ENCODE results near the gene ELK4.

GRCh38 chr1:205542330-205542907 lies 26.4 kb upstream of the MFSD4A start:
- RAMPAGE, long total RNA = no peak
- RRBS = no CpG with 5 or more reads among the region's 12 CpGs

GRCh38 chr1:205613029-205613780 lies 18.6 kb downstream of the ELK4 start:
- RAMPAGE, long total RNA = no peak
- RRBS = no CpG with 5 or more reads among the region's 7 CpGs

GRCh38 chr1:205631943-205632128 lies at the start of gene ELK4:
ELK4 (minus strand) TSS chr1:205632011.
- RAMPAGE, long total RNA = no peak
- RRBS = under 1% methylated on average over 9 of the region's 18 CpGs

GRCh38 chr1:205676418-205676961 lies 3.8 kb downstream of the SLC45A3 start:
- RAMPAGE, long total RNA = no peak
- RRBS = no CpG with 5 or more reads among the region's 5 CpGs

- RAMPAGE, long total RNA = no peak
- RRBS = 63% methylated on average over 2 of the region's 17 CpGs
Observed at GRCh38 chr1:205678128-205679271, 1.8 kb downstream of the SLC45A3 start.

GRCh38 chr1:205748061-205748391 lies 2.0 kb downstream of the NUCKS1 start:
- RAMPAGE, long total RNA = no peak
- RRBS = no CpG with 5 or more reads among the region's 1 CpG

- RAMPAGE, long total RNA = no peak
- RRBS = no CpG with 5 or more reads among the region's 9 CpGs
Observed at GRCh38 chr1:205961997-205962586, 18.8 kb upstream of the SLC26A9 start.

DNA sequence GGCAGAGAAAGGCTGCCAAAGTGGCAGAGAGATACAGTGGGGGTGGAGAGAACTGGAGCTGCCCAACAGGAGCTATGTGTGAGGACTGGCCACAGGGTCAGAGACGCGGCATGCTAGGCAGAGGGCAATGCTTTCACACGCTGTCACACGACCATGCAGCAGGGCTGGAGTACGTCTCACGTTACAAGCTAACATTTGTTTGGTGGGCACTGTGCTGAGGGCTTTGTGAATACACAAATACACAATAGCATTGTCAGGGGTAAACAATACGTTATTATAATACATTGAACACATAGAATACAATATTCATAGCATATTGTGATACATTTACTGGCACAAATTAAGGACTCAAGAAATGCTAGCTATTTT lies 4.7 kb downstream of the RAB7B start:
- RAMPAGE, long total RNA = no peak
- RRBS = no CpG with 5 or more reads among the region's 7 CpGs

GRCh38 chr1:206444967-206445605 lies 25.2 kb upstream of the IKBKE start:
- RAMPAGE, long total RNA = no peak
- RRBS = no CpG with 5 or more reads among the region's 6 CpGs

DNA sequence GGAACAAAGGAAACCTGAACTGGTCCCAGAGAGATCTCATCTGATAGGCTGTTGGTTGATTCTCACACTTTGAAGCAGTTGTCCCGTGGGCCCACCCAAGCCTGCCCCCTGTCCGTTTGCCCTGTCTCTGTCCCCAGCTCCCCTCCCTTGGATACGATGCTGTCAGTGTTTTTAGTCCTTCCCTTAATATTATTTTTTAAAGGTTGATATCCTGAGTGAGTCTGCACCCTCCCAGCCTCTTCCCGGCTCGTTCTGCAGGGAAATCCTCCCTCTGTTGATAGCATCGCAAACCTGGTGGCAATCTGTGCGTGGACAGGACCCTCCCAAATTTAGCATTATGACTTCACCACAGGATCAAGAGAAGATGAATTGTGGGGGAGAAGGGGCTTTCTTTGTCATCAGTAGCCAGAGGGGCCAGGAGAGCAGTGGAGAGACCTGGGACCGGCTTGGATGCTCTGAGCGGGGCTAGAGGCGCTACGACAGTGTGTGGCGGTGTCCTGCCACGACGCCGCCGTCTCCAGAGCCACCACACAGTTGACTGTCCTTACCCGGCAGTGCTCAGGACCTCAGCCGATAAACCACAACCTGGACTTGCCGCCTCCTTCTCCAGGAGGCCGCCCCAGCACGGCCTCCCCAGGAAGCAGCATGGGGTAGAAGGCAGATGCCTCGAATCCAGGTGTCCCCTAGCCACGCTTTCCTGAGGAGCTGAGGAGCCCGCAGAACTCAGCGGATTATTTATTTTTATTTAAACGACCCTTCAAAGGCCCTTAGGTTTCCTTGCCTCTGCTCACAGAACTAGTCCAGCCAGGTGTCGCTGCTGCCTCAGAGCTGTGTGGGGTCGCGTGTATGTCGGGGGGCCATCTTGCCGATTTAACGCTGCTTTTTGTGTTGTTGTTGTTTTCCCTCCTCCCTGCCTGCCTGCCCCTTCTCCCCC lies 16.1 kb upstream of the IKBKE start:
- RAMPAGE, long total RNA = no peak
- RRBS = no CpG with 5 or more reads among the region's 32 CpGs

DNA sequence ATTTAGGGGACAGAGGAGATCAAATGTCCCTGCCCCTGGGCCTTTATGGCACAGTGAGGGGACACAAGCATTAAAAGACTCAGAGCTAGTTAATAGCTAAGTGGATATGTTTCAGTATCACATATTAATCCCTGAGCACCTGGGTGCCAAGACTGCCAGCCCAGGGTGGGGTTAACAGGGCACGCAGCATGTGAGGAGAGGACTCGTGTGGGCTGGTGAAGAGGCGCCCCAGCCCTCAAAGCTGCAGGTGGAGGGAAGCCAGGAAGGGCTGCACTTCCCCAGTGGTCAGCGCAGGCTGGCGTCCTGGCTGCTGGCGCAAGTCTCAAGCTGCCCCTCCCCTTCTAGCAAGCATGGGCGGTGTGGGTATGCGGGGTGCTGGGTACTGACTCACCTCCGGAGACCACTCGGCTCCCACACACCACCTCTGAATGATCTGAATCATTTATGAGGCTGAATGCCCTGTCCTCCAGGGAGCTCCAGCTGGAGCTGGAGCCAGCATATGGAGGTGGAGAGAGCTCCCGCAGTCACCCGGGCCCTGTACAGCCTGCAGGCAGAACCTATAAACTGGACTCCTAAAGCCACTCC lies 44.0 kb downstream of the EIF2D start:
- RAMPAGE, long total RNA = no peak
- RRBS = no CpG with 5 or more reads among the region's 12 CpGs

DNA sequence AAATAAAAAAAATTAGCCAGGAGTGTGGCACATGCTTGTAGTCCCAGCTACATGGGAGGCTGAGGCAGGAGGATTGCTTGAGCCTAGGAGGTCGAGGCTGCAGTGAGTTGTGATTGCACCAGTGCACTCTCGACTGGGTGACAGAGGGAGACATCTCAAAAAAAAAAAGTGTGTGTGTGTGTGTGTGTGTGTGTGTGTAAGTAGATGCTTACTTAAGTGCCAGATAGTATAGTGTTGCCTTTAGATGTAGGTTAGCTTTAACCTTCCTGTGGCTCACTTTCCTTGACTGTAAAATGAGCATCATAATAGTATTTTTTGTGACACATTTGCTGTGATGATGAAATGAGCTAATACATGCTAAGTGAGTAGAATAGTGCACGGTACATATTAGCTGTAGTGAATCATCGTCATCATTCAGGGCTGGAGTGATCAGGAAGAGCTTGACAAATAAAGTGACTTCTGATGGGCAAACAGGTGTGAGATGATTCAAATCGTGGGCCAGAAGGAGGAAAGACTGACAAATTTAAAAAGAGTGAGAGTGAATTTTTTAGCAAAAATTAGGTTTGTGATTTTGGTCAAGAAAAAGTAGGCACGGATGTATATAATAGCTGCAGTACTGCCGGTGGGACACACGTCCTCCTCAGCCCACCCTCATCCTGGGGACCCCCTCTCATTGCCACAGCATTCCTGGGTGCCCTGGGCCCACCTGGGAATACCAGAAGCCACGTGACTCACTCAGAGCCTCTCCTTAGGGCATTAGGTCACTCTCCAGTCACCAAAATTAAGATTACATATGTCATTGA lies 34.0 kb downstream of the EIF2D start:
- RAMPAGE, long total RNA = no peak
- RRBS = no CpG with 5 or more reads among the region's 9 CpGs

GRCh38 chr1:206654626-206655495 lies 19.5 kb downstream of the DYRK3 start:
- RAMPAGE, long total RNA = no peak
- RRBS = no CpG with 5 or more reads among the region's 6 CpGs

GRCh38 chr1:206672084-206672724 lies 12.5 kb upstream of the MAPKAPK2 start:
- RAMPAGE, long total RNA = no peak
- RRBS = no CpG with 5 or more reads among the region's 8 CpGs

GRCh38 chr1:206686124-206687235 lies 1.8 kb downstream of the MAPKAPK2 start:
- RAMPAGE, long total RNA = no peak
- RRBS = 2% methylated on average over 11 of the region's 31 CpGs

GRCh38 chr1:206690394-206691110 lies 5.8 kb downstream of the MAPKAPK2 start:
- RAMPAGE, long total RNA = no peak
- RRBS = no CpG with 5 or more reads among the region's 3 CpGs

DNA sequence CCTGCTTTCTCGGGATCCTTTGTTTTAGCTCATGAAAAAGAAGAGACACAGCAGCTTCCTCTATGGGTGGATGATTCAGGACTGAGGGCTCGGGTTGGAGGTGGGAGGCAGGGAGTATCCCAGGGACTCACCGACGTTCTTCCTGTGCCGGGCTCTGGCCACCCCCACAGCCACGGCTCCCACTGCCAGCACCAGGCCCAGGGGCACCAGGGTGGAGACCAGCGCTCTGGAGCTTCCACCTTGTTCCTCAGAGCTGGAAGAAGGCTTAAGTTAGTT lies 10.5 kb upstream of the FCMR start:
- RAMPAGE, long total RNA = no peak
- RRBS = no CpG with 5 or more reads among the region's 7 CpGs

GRCh38 chr1:206955659-206956233 lies 9.5 kb upstream of the PIGR start:
- RAMPAGE, long total RNA = no peak
- RRBS = no CpG with 5 or more reads among the region's 8 CpGs

- RAMPAGE, long total RNA = no peak
- RRBS = no CpG with 5 or more reads among the region's 2 CpGs
Observed at GRCh38 chr1:207019586-207020119, 12.9 kb downstream of the C1orf116 start.

DNA sequence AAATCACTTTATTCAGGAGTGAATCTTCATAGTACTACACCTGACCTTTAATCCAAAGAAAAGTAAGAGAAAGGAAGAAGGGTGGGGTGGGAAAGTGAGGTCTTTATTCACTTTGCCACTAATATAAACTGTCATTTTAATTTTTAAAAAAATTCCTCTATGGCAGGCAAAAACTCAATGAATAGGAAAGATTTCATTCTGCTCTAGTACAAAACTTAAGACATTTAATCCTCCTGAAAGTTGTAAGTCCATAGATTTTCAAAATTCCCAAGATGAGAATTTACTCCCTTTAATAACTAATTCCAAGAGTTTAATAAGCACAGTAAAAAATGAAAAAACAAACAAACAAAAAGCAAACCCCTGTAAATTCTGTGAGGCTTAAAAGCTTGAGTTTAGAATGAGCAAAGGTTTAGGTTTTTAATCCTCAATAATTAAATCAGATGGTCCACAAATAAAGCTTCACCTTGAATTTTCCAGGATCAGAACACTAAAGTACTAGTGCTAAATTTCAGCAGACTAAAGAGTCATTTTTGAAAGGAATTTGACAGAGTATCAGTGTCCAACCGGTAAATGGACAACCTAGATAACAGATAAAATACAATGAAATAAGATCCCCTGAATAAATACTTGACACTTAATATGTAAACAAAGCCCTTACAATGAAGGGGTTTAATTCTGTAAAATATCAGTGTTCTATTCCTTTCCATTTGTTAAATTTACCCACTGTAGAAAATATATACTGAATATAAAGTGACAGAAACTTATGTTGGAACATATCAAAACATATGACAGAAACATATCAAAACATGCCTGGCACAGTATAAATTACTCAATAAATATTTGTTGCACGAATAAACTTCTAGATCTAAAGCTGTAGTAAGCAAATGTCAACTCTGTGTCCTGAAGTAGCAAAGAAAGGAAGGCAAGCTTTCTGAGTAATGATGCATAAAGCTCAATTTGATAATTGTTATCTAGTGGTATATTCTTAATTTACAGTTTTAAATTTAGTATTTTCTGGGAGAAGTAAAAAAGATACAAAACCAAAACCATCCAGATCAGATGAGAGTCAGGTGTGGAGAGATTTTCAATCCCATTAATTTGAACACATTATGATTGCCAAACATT lies 4.6 kb downstream of the YOD1 start:
- RAMPAGE, long total RNA = no peak
- RRBS = no CpG with 5 or more reads among the region's 2 CpGs